SJSA1 (cell line): ENCODE data around the genes HNRNPR and IL22RA1.

GRCh38 chr1:22536422-22536920 is 26.8 kb upstream of the EPHA8 start:
- RAMPAGE, long total RNA, result no peak

DNA sequence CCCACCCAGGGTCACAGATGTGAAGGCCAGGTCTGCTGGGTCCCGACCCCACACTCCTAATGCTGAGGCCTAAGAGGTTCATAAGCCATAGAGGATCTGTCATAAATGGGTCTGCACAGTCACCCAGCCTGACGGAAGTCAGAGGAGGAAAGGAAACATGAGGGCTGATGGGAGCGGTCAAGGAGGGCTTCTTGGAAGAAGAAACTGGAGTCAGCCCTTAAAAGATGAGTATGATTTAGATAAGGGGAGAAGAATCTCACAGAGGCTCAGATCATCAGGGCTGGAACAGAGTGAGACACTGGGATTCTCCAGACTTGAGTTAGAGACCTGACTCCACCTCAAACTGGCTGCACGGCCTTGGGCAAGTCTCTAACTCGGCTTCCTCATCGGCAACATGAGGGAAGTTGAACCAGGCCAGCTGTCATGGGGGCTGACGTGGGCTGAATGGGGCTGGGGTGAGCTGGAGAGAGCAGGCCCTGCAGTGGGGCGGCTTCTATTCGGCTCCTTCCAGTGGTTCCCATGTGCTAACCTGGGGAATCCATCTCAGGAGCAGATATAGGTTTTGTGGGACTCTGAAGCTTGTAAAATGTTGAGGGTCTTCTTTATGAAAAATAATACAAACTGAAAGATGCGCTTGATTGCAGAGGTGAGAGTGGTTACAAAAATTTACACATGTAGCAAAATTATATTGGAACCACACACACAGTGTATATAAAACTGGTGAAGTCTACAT is 2.5 kb downstream of the C1QC start:
- RAMPAGE, long total RNA, result no peak

DNA sequence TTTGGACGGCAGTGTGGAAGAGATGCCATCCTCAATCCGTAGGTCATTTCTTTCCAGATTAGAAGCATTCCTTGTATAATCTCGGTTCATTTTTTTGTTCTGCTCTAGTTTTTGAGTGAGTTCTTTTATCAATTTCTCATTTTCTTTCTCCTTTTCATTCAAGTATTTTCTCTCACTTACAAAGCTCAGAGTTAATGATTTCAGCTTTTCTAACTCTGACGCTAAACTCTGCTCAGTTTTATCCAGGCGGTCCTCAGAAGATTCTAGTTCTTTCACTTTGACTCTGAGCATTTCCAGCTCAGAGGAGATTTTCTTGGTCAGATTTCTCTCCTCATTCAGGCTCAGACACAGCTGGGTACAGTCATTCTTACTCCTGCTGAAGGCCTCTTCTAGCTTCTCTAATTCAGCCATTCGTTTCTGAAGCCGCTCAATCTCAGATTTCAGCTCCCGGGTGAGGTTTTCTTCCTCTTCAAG is 74.3 kb downstream of the KDM1A start:
- RAMPAGE, long total RNA, result no peak

DNA sequence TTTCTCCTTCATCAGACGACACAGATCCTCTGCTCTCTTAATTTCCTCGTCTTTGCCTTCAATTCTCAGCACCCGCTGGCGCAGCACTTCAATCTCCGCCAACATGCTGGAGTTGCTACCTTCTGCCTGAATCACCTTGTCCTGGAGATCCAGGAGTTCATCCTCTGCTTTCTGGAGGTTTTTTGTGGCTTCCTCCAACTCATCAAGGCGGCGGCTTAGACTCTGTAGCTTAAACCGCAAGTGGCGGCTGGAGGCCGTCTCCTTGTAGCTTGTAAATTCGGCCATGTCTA is 74.7 kb downstream of the KDM1A start:
- RAMPAGE, long total RNA, result no peak

DNA sequence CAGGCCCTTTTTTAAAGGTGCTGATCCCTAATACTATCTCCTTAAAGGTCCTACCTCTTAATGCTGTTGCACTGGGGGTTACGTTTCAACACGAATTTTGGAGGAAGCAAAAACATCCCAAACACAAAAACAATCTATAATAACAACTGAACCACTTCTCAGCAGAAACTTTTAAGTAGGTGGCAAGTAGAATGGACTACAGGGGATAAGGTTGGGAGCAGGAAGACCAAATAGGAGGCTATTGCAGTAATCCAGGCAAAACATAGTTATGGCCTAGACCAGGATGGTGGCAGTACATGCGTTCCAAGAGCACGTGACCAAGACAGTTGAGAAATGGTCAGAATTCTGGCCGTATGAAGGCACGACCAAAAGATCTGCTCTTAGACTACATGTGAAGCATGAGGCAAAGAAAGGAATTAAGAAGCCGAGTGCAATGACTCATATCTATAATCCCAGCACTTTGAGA is 77.9 kb downstream of the KDM1A start:
- RAMPAGE, long total RNA, result no peak

DNA sequence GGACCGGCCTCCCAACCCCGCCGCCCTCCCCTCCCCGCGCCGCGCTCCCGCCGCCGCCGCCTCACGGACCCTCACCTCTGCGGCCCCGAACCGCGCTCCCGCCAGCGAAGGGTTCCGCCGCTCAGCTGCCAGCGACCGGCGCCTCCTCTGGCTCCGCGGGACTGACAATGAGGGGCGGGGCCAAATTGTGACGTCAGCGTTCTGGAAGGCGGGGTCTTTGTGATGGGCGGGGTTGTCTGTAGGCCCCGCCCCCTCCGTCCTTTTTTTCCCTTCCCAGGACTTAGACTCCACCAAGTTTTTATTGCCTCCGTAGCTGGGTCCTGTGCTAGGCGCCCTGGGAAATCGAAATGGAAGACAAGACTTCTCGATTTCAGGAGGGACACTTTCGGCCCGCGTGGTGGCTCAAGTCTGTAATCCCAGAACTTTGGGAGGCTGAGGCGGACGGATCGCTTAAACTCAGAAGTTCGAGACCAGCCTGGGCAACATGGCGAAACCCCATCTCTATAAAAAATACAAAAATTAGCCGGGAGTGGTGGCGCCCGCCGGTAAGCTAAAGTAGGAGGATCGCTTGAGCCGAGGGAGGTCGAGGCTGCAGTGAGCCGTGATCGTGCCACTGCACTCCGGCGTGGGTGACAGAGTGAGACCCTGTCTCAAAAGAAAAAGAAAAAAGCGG is 48.5 kb downstream of the HTR1D start:
- RAMPAGE, long total RNA, result no peak

GRCh38 chr1:23304120-23304768 is 39.8 kb downstream of the HNRNPR start:
- RAMPAGE, long total RNA, result no peak

DNA sequence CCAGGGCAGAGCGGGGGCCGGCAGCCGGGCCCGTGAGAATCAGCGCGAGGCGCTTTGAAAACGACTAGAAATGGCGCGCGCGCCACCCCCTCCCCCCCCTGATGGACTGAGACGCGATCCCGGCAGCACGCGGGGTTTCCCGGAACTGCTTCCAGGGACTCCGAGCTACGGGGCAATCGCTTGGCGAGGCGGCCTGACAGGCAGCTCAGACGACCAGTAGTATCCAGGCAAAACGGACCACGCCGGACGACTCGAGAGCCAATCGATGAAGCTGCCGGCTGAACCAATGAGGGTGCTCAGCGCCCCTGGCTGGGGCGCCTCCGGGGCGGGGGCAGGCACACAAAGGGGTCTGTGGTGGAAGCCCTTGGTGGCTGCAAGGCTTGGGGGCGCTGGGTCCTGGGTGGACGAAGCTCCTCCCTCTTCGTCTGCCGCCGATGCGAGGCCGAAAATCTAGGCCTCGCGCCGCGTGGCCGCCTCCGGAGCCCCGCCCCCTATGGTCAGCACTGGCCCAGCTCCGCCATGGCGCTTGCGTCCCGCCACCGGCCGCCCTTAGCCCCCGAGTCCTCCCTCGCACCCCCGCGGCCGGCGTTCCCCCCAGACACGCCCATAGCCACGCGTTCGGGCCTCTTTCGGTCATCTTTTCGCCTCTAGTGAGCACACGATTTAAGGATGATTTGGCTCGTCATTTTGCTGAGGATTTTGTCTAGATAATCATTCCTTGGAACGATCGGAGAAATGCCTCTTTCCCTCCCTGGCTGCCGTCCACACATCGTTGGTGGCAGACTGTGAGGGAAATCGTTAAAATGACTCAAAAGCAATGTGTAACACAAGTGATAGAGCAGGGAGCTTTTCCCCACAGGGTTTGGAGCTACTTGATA is at the start of gene HNRNPR:
HNRNPR (minus strand) TSS at position 75 of the 878 bp plus-strand sequence.
- RAMPAGE, long total RNA, result start-site peak on the minus strand centred at position 68 of the sequence, 75 bp wide, 436 and 377 reads in 2 replicates

GRCh38 chr1:23402040-23402940 is 22.3 kb downstream of the TCEA3 start:
- RAMPAGE, long total RNA, result no peak

GRCh38 chr1:23426876-23427209 is 2.3 kb upstream of the TCEA3 start:
- RAMPAGE, long total RNA, result no peak

- RAMPAGE, long total RNA, result no peak
Measured at GRCh38 chr1:23555923-23556517, 3.3 kb downstream of the ID3 start.

DNA sequence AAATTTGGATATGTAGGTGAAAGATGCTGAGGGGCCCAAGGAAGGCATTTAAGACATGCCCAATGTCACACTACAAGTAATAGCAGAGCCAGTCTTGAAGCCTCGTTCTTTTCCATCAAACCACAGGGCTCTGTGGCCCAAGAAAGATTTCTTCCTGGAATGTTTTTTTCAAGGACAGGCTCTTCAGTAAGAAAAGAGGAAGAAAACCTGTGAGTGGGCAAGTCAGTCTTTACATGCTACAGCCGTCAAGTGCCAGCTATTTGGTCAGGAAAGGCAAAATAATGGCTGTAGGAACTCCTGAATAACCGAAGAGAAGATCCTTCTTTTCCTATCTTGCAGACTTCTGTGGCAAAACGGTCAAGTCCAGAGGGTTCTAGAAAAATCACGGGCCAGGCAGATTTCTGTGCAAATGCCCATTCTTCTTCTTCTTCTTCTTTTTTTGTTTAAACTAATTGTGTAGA is 1.8 kb upstream of the ID3 start:
- RAMPAGE, long total RNA, result no peak

- RAMPAGE, long total RNA, result no peak
Measured at GRCh38 chr1:23694163-23695039, 2.8 kb downstream of the RPL11 start.

DNA sequence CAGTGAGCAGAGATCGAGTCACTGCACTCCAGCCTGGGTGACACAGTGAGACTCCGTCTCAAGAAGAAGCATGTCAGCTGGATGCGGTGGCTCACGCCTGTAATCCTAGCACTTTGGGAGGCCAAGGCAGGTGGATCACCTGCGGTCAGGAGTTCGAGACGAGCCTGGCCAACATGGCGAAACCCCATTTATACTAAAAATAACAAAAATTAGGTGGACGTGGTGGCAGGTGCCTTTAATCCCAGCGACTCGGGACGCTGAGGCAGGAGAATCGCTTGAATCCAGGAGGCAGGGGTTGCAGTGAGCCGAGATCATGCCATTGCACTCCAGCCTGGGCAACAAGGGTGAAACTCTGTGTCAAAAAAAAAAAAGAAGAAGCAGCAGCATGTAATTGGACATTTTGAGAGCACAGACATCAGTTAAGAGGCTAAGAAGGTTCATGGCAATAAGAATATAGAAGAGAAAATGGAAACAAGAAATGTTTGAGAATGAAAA is 11.9 kb upstream of the ELOA start:
- RAMPAGE, long total RNA, result no peak

DNA sequence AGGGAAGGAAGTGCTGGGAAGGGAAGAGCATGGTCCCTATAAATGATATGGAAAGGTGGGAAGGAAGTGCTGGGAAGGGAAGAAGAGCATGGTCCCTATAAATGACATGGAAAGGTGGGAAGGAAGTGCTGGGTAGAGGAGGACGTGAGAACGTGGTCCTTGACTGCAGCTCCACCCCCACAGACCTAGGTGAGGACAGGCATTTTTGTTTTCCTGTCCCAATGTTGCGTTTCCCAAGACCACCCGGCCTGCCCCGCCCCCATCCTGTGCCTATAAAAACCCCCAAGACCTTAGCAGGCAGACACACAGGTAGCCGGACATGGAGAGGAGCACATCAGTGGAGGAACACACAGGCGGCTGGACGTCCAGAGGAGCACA is 12.5 kb upstream of the HMGCL start:
- RAMPAGE, long total RNA, result no peak

GRCh38 chr1:24003488-24003936 is 23.4 kb upstream of the SRSF10 start:
- RAMPAGE, long total RNA, result no peak

- RAMPAGE, long total RNA, result no peak
Measured at GRCh38 chr1:24142330-24143570, at the start of gene IL22RA1. TSS of gene IL22RA1 (minus strand) at chr1:24143140.

DNA sequence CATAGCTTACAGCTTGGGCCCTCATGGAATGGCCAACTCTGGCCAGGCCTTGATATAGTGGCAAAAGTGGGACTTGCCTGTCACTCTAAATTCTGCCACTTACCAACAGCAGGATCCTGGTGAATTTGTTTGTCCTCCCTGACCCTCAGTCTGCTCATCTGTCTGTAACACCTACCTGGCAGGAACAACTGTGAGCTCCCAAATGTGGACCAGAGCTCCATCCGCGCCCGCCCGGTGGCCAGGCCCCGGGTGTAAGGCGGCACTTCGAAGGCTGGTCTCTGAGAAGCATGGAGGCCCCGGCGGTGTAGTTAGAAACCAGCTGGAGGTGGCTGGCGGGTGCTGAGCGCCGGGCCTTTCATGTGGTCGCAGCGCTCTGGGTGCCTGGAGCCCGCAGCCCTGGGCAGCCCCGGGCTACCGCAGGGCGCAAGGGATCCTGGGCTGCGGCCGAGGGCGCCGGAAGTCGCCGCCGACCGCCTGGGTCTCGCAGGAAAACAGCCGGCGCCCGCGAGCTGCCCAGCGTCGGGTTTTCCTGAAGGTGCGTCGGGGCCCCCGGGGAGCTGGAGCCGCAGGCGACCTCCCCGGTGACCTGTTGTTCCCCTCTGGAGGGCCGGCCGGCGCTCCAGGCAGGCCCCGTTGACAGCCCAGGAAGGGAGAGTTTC is 2.5 kb downstream of the GRHL3 start:
- RAMPAGE, long total RNA, result no peak

GRCh38 chr1:24373025-24374093 is 40.2 kb downstream of the STPG1 start:
- RAMPAGE, long total RNA, result no peak

- RAMPAGE, long total RNA, result no peak
Measured at GRCh38 chr1:24387636-24388105, 25.9 kb downstream of the STPG1 start.